ENCODE results near the gene PKD2.

DNA sequence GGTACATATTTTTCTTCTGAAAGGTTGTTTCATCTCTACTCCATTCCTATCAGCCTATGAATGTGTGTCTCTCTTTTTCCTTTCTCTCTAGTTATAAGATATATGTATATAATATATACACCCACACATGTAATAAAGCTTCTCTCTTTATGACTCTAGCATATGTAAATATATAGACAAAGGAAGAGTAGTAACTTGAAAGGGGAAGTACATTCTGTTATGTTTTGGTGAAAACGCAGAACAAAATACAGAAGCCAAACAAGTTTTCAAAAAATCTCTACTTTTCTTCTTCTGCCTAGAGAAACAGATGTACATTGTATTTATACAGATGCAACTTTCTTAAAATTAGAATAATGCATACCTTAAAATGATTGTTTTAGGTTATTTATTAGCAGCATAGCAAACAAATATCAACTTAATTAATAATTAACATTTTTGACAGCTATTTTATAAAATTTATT is 227.1 kb downstream of the ARHGAP24 start:
- PRO-cap, result no peak
- RAMPAGE, long total RNA, 4 experiments, result no peak in any of the 4 experiments

- PRO-cap, result no peak
- RAMPAGE, long total RNA, 4 experiments, result no peak in any of the 4 experiments
Observed at GRCh38 chr4:85702913-85703553, 228.1 kb downstream of the ARHGAP24 start.

- PRO-cap, result no peak
- RAMPAGE, long total RNA, 4 experiments, result no peak in any of the 4 experiments
Observed at GRCh38 chr4:85707617-85708137, 232.7 kb downstream of the ARHGAP24 start.

DNA sequence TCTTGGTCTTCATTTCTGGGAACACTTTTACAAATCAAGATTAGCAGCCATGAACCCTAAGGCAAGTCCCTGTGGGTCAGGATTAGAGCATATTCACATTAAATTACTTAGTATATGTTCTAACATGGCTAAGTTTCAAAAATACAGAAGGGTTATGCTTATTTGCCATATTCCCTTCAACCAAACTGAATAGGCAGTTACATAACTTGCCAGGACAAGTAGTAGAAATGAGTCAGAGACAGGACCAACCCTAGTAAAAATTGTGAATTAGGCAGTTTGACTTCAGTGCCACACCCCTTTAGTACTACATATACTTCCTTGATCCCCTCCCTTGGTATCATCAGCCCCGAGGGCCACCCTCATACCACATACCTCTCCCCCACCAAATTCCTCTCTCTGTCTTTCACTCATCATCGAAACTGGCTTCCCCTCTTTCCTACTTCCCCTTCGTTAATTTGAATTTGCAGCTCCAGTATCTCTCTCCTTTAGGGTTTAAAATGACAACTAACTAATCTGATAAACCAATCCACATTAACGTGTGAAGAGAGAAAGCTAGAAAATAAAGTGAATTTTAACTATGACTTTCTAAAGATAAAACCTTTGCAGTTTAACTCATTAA is 8.0 kb upstream of the PTPN13 start:
- PRO-cap, result no peak
- RAMPAGE, long total RNA, 4 experiments, result no peak in any of the 4 experiments

DNA sequence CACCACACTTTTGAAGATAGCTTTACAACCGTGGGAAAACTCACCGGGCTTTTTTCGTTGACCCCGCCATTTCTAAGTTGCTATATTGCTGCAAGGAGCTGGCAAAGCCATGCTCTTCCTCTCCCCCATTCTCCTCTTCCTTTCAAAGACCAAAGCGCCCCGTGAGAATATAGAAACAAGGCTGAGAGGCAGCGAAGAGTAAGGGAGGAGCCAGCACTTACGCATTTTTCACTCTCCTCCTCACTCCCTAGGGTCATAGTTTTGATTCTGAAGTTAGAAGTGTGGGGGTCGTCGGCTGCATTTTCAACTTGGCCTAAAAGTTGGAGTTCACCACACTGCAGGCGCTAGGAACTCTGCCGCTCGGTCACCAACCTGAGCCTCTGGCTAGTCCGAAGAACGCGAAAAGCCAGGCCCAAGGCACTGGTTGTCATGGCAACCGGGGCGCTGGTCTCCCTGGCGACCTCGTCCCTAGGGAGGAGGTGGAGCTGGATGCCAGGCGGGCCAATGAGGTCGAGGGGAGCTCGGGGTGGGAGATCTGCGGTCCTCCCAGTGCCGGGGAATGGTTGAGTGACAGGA is 338 bp upstream of the PTPN13 start:
- PRO-cap, result bidirectional peak, plus-strand start outside the sequence, minus-strand start at position 386 of the sequence
- RAMPAGE, long total RNA, 4 experiments, result start-site peak on the minus strand in 2 of 4 experiments, centred at positions 403 to 467 of the sequence, 23 reads per replicate

DNA sequence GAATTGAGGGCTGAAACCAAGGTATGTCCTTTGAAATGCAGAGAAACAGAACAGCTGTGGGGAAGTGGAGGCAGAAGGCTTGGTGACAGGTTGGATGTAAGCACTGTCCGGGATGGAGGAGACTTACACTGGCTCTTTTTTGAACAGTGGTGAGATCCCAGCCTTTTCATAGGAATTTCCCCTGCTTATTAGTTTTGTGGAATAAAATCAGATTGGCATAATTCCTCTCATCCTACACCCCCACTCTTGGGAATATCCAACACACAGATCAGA is 18.8 kb upstream of the C4orf36 start:
- PRO-cap, result no peak
- RAMPAGE, long total RNA, 4 experiments, result no peak in any of the 4 experiments

DNA sequence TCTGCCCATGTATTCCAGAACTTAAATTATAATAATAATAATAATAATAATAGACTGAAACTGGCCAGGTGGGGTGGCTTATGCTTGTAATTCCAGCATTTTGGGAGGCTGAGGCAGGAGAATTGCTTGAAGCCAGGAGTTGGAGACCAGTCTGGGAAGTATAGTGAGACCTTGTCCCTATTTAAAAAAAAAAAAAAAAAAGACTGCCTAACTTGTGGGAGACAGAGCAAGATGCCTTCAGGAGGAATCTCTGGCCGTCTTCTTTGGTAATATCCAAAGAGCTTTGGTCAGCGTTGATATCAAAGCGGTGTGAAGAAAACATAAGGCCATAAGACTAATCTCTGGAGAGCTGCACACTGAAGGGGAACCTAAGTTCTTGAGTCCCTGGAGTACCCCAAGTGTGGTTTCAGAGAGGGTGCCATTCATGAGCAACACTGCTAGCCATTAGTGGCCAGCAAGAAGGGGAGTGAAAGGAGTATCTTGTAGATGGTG is 55.4 kb downstream of the AFF1 start:
- PRO-cap, result no peak
- RAMPAGE, long total RNA, 4 experiments, result no peak in any of the 4 experiments

GRCh38 chr4:87029249-87029852 is 94.5 kb downstream of the AFF1 start:
- PRO-cap, result bidirectional peak, plus-strand start at chr4:87029615, minus-strand start at chr4:87029473
- RAMPAGE, long total RNA, 4 experiments, result no peak in any of the 4 experiments

GRCh38 chr4:87041109-87041838 is 106.5 kb downstream of the AFF1 start:
- PRO-cap, result unidirectional peak, plus-strand start at chr4:87041390
- RAMPAGE, long total RNA, 4 experiments, result no peak in any of the 4 experiments

DNA sequence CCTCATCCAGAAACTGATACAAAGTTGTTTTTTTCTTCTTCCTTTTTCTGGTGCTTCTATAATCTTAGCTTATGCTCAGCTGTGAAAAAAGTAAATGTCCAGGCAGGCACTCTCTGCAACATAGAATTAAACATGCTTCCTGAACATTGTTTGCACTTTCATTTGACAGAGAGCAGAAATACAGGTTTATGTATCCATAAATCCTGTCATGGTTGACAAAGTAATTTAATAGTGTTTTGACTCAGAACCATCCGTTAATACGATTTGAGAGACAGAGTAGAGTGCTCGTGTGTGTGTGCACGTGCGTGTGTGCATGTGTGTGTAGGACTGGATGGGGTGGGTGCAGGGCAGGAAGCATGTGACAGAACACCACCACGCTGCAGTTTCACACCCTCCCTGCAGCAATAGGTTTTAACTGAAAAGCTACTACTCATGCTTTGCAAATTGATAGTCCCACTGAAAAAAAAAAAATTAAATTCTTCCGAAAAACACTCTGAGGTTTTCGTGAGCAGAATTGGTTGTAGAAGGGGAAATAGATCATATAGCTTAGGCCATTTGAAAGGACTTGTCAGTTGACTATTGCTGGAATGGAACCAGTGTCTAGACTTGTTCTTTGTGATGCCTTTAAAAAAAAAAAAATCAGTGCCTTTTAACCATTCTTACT is 139.0 kb downstream of the AFF1 start:
- PRO-cap, result no peak
- RAMPAGE, long total RNA, 4 experiments, result no peak in any of the 4 experiments

DNA sequence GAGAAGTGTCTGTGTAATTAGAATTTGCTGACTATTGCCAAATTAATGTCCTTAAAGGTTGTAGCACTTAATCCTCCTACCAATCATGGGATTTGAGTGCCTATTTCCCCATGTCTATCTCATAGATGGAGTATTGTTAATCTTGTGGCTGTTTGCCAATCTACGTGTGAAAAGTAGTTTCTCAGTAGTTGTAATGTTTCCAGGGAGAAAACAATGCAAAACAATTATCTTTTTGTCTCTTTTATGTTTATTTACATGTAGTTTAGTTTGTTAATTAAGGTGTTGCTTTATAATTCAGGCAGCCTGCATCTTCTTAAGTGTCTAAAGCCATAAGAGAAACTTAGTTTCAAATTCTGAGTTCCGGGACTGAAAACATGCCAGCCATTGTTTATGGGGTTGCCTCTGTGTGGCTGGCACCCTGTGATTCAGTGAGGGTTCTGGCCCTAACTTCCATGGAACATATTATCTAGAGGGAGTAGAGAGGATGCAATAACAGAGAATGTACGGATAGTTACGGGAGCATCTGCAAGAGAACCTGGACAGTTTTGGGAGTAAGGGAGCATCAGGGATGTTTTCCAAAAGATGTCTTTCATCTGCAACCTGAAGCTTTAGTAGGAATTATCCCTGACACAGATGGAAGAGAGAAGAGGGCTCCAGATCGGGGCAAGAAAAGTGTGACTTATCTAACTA is 142.3 kb downstream of the KLHL8 start:
- PRO-cap, result no peak
- RAMPAGE, long total RNA, 4 experiments, result no peak in any of the 4 experiments

DNA sequence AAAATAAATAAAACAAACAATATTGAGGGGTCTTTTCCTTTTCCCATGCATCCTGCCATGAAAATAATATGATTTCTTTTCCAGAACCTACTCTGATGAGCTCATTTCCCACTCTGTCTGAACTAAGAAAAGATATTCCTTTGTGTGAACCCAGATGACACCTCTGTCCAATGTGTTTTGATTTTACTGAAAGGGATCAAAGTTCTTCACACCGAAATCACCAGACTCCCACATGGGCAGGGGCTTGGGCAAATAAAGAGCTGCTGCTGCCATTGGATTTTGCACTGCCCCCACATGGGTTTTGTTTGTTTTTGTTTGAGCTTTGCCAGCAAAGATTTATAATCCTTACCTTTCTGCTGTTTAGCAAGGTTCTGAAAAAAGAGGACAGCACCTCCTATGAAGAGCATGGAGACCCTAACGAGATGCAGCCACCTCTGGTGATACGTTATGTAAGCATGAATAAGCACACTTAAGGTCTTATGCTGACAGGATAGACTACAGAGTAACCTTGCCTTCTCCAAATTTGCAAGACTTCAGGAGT is 44.4 kb downstream of the HSD17B13 start:
- PRO-cap, result no peak
- RAMPAGE, long total RNA, 4 experiments, result no peak in any of the 4 experiments

DNA sequence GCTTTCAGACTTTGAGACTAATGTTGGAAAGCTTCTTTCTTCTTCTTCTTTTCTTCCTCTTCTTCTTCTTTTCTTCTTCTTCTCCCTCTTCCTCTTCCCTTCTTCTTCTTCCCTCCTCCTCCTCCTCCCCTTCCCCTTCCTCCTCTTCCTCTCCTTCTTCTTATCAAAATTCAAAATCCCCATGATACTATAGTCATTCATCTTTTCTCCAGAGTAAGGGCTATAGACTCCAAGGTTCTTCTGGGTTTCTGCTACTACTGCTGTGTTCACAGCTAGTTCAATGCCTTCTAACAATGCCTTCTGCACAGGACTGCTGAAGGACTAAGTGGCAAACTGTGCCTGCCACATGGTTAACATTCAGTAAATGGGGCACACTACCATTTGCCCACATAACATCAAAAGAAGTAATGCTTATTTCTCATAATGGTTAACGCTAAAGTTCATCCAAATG is 11.8 kb upstream of the HSD17B13 start:
- PRO-cap, result no peak
- RAMPAGE, long total RNA, 4 experiments, result no peak in any of the 4 experiments

- PRO-cap, result no peak
- RAMPAGE, long total RNA, 4 experiments, result no peak in any of the 4 experiments
Observed at GRCh38 chr4:87409205-87409981, 13.0 kb upstream of the NUDT9 start.

GRCh38 chr4:87507033-87507977 is 21.9 kb downstream of the SPARCL1 start:
- PRO-cap, result bidirectional peak, plus-strand start at chr4:87507488, minus-strand start at chr4:87507384
- RAMPAGE, long total RNA, 4 experiments, result no peak in any of the 4 experiments

DNA sequence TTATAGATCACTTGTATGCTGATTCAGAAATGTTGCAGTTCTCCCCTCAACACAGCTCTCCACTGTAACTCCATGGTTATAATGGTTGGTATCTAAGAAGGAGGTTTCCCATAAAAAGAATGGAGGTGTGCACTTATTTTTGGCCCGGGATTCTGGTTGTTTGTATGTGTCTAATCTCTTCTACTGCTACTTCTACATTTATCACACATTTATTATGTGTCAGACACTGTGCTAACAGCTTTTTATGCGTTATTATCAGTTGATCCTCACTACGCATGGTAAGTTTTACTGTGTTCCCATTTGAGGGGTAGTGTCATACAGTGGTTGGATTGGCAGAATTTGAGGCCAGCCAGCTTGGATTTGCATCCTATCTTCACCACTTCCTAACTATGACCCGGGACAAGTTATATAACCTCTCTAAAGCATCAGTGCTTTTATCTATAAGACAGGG is 648 bp upstream of the SPARCL1 start:
- PRO-cap, result bidirectional peak, plus-strand start at position 250 of the sequence, minus-strand start at position 64 of the sequence
- RAMPAGE, long total RNA, 4 experiments, result no peak in any of the 4 experiments

GRCh38 chr4:87732154-87732745 is 67.1 kb upstream of the IBSP start:
- PRO-cap, result no peak
- RAMPAGE, long total RNA, 4 experiments, result no peak in any of the 4 experiments

GRCh38 chr4:87864402-87864721 is 31.6 kb downstream of the MEPE start:
- PRO-cap, result no peak
- RAMPAGE, long total RNA, 4 experiments, result no peak in any of the 4 experiments

DNA sequence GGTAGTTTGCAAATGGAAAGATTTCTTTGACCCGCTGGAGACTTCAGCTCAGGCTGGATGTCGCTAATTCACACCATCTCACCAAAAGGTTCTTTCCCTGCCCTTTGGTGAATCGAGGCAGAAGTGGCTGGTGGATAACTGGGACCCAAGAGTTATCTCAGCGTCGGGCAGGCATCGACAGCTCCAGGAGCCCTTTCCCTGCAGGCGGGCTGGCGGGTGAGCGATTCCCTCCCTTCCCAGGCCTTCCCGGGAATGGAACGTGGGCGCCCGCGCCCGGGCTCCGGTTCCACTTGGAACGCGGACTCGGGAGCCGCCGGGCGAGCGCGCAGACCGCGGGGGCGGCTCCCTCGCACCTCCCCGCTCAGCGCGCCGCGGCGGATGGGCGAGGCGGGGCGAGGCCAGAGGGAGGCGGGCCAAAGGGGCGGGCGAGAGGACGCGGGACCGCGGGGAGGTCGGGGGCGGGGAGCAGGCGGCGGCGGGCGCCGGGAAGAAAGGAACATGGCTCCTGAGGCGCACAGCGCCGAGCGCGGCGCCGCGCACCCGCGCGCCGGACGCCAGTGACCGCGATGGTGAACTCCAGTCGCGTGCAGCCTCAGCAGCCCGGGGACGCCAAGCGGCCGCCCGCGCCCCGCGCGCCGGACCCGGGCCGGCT is at the start of gene PKD2:
PKD2 (plus strand) TSS at position 468 of the 652 bp plus-strand sequence.
- PRO-cap, result bidirectional peak, plus-strand start at position 289 of the sequence, minus-strand start at position 292 of the sequence; bidirectional peak, plus-strand start at position 468 of the sequence, minus-strand start at position 355 of the sequence
- RAMPAGE, long total RNA, 4 experiments, result no peak in any of the 4 experiments

DNA sequence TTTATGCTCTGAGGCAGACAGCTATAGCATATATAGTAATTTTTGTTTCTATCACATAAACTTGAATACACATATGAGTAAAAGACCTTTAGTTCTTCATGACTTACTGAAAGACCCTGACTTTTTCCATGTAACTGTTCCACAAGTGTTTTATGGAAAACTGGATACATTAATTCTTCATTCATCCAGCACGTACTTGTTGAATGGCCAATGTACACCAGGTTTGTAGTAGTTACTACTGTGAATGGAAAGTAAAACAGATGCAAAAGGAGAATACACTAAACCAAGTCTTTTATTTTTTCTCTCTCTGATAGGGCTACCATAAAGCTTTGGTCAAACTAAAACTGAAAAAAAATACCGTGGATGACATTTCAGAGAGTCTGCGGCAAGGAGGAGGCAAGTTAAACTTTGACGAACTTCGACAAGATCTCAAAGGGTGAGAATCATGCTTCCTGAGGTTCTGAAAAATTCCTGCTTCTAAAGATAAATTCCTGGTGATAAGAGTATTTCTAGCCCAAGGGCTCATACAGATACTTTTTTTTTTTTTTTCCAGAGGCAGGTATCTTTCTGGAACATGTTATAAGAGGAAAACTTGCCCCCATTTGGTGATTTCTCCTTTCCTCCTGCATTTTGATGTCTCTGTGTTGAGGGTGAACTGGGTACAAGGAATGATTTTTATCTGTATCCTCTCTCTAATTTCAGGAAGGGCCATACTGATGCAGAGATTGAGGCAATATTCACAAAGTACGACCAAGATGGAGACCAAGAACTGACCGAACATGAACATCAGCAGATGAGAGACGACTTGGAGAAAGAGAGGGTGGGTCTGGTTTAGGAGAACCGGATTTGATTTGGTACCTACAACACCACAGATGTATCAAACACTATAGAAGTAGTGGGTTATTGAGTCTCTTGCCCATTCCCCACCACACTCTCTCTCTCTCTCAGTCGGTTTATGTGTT is 57.9 kb downstream of the PKD2 start:
- PRO-cap, result no peak
- RAMPAGE, long total RNA, 4 experiments, result start-site peak on the plus strand in 1 of 4 experiments, centred at positions 376 to 739 of the sequence, 24 to 25 reads per replicate